Mononuclear cell (primary cell): ENCODE measurements around a stretch of chr6.

- RRBS, result no CpG with 5 or more reads among the region's 11 CpGs
Measured at GRCh38 chr6:167079720-167080266, 43.1 kb upstream of the CCR6 start.

- RRBS, result no CpG with 5 or more reads among the region's 5 CpGs
Measured at GRCh38 chr6:167119366-167120094, 3.4 kb upstream of the CCR6 start.

DNA sequence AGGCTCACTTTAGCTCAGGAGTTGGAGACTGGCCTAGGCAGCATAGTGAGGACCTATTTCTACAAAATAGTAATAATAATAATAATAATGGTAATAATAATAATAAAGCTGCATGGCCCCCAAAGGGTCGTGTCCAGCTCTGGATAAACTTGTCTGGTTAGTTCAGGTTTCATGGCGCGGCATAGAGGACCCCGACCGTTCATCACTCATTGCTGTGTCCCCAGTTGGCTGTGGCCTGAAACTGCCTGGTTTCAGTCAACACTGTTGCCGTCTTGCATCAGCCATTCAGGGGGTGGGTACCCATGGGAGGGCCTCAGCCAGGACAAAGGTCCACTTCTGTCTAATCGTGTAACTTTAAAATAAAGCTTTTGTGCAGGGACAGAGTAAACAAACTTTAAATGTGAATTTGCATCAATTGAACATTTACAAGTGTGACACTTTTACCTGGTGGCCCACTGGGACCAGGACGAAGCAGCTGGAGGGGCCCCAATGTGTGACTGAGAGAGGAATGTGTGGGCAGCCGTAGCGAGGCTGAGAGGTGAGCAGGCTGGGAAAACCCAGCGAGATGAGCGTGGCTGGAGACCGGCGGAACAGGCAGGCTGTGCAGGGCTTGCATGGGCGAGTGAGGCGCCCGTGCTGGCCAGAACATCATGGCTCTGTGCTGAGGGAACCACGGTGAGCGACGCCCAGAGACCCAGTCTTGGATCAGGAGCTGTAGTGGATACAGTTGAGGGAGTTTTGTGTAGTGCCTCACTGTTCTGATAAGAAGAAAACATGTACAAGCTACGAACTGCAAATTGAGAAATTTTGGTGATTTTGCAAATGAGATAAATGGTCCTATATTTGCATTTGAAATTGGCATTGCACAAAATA, 22.3 kb upstream of the UNC93A start:
- RRBS, result no CpG with 5 or more reads among the region's 21 CpGs

GRCh38 chr6:167342074-167342529, 17.2 kb downstream of the TTLL2 start:
- RRBS, result no CpG with 5 or more reads among the region's 1 CpG

- RRBS, result no CpG with 5 or more reads among the region's 8 CpGs
Measured at GRCh38 chr6:167693551-167693897, 133.2 kb upstream of the AFDN start.

DNA sequence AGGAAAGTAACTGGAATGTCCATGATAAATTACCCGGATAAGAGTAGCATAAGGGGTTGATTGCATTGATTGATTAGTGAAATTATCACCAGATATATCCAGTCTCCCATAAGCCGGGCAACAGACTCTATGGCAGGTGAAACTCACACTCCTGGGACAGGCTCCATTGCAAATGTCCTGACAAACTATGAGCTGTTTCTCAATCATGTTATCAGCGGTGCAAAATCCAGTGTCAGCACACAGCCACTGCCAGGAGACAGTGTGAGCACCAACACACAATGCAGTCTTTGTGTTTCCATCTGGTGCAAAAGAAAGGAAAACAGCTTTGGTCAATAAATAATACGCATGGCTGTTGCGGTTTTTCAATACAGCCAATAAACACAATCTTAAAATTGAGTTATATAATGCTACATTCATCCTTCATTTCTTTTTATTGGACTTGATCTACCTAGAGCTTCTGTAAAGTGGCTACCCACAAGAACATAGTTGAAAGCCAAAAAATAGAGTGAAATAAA, 64.4 kb upstream of the AFDN start:
- RRBS, result 100% methylated on average over 1 of the region's 5 CpGs

GRCh38 chr6:167788285-167788675, 38.4 kb upstream of the AFDN start:
- RRBS, result no CpG with 5 or more reads among the region's 15 CpGs

- RRBS, result 31% methylated on average over 8 of the region's 29 CpGs
Measured at GRCh38 chr6:167795875-167796605, 30.7 kb upstream of the AFDN start.

GRCh38 chr6:167832880-167833517, 6.3 kb downstream of the AFDN start:
- RRBS, result no CpG with 5 or more reads among the region's 5 CpGs

DNA sequence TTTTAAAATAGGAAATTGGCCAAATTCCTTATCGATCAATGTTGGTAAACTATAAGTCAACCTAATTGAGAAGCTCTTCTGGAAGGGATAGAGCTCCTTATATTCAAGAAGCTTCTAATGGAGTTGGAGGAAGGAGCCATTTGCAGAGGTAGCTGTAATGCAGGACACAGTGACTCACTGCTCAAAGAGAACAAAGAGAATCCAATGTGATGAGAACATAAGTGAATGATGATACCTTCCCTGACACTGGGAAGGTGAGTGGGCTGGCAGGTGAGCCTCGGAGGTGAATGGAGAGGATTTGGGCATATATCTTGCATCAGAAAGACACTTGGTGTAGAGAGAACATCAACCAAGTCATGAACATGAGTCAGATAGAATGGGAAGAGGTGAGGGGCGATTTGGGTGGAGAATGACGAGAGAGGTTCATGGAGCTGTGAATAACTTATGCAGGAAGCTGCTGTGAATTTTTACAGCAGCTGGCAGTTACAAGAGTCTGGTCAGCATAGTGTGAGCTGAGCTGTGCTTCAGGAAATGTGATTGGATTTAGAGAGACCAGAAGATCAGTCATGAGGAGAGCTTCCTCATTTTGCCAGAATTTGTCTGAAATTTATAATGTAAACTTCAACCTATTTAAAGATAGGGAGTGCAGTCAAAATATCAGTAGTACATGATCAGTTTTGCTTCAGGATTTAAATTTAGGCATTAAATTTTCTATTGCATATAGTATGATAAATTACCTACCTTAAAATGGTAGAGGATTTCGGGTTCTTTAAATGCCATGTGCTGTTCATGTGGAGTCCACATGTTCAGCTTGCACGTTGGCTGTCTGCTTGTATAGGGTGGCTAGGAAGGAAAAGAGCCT, 59.4 kb upstream of the KIF25 start:
- RRBS, result no CpG with 5 or more reads among the region's 6 CpGs

DNA sequence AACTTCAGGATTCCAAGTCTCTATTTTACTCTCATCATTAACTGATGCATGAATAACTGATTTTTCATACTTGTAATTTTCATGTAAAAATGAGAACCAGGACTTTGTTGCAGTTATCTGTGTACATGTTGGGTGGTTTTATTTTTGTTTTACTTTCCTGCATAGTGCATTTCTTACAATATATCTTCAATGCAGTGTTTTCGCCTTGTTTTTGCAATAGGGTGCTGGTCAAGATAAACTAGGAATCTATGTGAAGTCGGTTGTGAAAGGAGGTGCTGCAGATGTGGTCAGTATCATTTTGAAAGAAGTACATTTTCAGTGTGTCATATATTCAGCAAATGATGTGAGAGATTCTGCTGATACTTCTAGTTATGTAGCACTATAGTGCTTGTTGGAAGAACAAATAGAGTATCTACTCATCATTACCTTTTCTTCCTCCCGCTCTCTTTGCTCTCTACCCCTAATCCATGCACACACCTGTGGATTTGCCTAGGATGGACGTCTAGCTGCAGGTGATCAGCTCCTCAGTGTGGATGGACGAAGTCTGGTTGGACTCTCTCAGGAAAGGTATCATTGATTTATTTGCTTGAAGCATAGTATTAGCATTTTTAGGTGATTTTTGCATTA, 54.4 kb upstream of the KIF25 start:
- RRBS, result no CpG with 5 or more reads among the region's 5 CpGs

DNA sequence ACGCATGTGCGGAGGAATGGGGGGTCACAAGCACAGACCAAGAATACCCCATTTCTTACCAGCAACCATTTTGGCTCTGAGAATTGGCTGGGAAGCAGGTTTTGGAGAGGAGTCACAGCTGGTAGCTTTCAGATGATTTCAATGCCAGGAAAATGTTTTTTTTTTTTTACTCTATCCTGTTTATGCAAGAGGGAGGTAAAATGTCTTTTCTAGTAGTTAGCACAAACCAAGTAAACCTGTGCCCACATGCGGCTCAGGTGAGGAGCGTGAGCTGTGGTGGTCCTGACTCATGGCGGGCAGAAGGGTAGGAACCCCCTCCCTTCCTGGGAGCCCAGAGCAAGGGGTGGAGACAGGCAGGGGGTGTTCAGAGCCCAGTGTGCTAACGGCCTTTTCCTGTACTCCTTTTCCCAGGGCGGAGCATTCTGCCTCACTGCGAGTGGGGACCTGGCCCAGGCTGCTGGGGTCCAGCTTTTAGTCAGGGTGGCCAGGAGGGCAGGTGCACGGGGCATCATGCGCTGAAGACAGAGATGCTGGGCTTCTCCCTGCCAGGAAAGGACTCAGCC, 32.9 kb downstream of the FRMD1 start:
- RRBS, result no CpG with 5 or more reads among the region's 10 CpGs

- RRBS, result 30% methylated on average over 1 of the region's 12 CpGs
Measured at GRCh38 chr6:168054646-168055150, 24.3 kb downstream of the FRMD1 start.

DNA sequence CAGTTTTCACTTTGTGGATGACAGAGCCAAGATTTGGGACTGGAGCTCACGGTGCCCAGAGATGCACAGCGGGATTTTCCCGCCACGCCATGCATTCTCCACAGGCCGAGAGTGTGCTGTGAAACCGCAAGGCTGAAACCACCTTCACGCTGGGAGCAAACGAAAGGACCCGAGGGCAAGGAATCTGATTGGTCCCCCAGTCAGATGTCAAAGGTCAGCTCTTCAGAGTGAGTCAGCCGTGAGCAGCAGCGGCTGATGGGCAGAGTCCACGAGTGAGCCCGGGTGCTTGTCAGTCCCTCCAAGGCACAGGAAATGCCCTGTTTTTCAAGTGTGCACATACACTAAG, 37.9 kb upstream of the FRMD1 start:
- RRBS, result no CpG with 5 or more reads among the region's 13 CpGs

DNA sequence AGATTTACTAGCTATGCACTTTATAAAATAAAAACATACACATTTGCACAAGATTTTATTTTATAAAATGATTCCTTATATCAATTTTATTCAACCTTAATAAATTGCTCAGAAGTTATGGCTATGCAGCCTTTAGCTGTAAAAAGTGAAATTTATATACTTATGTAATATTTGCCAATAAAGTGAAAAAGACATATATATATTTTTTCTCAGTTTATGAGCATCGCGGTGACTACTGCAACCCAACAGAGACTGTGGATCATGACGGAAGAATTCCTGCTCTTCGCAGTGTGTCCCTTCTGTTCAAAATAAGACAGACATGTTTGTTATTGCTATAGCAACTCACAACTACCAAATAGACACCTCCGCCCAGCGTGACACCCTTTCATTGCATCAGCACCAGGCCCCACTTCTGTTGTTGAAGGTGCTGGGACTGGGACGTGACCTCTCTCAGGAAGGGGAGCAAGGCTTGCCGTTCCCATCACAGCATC, 94.3 kb downstream of the DACT2 start:
- RRBS, result no CpG with 5 or more reads among the region's 8 CpGs

- RRBS, result no CpG with 5 or more reads among the region's 13 CpGs
Measured at GRCh38 chr6:168320583-168321100, 1.1 kb upstream of the DACT2 start.

GRCh38 chr6:168377074-168378185, 57.9 kb upstream of the DACT2 start:
- RRBS, result 85% methylated on average over 5 of the region's 33 CpGs

DNA sequence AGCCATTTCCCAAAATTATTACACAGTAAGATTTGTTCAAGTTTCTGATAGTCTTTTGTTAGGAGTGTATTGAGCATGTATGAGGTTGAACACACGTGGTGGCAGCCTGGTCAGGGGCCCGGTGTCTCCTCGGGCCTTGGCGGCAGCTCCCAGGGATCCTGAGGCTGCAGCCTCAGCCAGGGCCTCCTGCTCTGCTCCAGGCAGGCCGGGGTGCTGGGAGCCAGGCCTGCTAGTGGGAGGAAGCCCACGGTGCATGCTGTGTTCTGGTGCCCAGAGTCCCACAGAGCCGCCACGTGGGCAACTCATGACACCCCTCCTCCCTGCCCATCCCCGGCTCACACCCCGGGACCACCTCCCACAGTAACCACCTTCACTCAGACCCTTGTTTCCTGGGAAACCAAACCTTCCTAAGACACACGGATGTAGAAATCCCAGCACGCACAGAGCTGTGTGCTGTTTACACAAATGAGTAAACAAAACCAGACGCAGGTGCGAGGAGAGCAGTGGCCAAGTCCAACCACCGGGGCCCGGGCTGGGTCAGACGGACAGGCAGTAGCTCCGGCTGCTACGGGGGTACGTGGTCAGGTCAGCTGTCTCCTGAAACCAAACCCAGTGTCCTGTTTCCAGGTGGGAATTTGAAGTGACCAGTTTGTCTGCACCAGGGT, 52.4 kb upstream of the SMOC2 start:
- RRBS, result 80% methylated on average over 4 of the region's 20 CpGs

- RRBS, result no CpG with 5 or more reads among the region's 10 CpGs
Measured at GRCh38 chr6:168905466-168906443, 347.9 kb downstream of the THBS2 start.

DNA sequence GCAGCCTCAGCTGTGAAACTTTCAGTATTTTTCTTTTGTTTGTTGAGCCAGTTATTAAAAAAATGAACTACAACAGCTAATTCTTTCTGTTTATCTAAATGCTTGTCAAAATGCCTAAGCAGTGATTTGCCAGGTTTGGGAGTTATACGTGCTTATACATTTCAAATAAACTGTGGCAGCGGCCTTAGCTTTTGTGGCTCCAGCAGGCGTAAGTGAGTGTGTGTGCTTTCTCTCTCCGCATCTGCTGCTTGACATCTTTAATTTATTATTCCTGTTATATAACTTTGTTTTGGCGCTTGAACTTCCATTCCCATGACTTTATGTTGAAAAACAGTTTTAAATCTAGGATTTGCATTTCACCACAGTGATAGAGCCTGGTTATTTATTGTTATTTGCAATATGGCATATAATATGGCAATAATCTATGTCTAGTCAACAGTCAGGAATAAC, 303.5 kb downstream of the THBS2 start:
- RRBS, result no CpG with 5 or more reads among the region's 5 CpGs